Camera-type eye (tissue), 1 donor: ENCODE data around the genes PABPC1L and SYS1.

DNA sequence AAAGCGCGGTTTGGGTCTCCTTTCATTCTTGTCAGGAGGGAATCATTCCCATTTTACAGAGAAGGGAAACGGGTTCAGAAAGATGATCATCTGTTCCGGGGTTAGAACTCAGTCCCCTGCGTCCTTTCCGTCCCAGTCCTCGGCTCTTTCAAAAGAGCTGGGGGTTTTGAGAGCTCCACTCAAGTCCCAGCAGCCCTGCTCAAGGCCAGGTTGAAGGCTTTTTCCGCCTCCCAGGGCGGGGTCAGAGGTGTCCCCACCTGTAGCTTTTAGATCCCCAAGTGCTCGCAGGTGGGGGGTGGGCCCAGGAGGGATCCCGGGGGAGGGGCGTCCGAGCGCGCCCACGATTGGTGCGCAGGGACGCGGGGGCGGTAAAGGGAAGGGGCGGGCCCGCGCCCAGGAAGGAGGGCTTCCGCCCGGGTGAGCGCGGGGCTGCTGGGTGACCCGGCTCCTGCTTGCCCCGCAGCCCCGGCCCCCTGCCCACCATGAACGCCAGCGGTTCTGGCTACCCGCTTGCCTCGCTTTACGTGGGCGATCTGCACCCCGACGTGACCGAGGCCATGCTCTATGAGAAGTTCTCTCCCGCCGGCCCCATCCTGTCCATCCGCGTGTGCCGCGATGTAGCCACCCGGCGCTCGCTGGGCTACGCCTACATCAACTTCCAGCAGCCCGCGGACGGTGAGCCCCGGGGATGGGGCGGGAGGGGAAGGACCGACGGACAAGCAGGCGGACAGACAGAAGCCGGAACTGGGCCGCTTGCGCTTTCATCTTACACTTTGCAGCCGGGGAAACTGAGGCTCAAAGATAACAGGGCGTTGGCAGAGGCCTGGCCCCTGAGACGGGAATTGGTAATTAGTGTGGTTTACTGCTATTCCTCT is at the start of gene PABPC1L:
TSS of gene PABPC1L (plus strand) at position 399 of the 875 bp plus-strand sequence.
- RAMPAGE, long total RNA: no peak

GRCh38 chr20:44910537-44911181 is 799 bp downstream of the PABPC1L start:
- RAMPAGE, long total RNA: no peak

GRCh38 chr20:44979264-44979749 is 13.0 kb downstream of the STK4 start:
- RAMPAGE, long total RNA: no peak

- RAMPAGE, long total RNA: no peak
Observed at GRCh38 chr20:45000239-45000551, 33.9 kb downstream of the STK4 start.

GRCh38 chr20:45311432-45312148 is 3.5 kb upstream of the MATN4 start:
- RAMPAGE, long total RNA: no peak

- RAMPAGE, long total RNA: no peak
Observed at GRCh38 chr20:45325471-45326300, 17.6 kb upstream of the MATN4 start.

DNA sequence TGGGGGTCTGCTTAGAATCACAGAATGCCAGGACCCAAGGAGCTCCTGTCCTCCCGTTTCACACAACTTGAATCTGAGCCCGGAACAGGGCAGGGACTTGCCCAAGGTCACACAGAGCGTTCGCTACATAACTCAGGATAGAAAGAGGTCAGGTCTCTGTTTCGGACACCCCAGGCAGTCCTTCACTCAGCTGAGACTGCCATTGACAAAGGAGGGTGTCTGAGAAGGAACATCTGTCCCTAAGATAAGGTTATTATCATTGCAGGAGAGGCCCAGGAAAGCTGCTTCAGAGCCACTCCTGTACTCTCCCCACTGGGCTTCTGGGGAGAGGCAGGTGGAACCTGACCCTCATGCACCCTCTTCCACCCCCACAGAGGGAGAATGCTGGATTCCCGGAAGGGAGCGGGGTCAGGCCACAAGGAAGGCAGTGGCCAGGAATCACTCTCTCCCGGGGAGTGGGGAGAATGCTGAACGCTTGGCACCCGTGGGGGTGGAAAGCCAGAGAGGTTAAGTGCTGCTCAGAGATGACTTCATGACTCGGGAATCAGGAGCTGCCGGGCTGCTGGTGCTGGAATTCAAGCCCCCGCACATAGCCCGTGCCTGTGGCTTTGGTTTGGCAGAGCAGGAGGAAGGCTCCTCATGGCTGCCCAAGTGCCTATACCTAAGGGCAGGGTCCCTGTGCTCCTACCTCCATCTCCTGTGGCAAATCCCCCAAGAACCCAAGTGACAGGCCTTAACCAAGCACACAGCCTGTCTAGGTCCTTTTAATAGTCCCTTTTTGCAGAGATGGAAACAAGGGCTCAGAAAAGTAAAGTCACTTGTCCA is 10.6 kb downstream of the SDC4 start:
- RAMPAGE, long total RNA: no peak

DNA sequence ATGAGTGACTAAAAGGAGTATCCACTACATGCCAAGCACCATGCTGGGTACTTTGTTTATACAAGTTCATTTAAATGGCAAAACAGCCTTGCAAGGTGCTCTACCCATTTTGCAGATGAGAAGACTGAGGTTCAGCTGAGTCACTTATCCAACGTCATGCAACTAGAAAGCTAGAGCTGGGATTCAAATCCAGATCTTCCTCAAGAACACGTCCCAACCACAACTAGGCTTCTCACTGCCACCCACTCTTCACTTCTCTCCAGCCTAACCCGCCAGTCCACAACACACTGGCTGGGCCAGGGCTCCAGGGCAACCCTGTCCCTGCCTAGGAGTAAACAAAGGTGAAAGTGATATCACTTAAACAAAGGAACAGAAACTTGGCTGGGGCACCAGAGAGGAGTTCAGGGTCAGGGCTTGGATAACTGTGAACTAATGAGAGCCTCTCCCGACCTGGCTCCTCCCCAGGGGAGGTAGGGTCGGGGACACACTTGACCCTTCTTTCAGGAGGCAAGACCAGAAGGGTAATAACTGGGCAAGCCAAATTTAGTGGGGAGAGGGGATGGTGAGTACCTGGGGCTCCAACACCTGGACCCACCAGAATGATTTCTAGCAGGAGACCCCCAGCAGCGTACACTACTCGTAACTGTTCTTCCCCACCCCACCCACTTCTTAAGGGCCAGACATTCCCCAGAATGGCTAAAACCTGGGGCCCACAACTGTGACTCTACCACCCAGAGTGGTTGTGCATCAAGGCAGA is 7.8 kb downstream of the SDC4 start:
- RAMPAGE, long total RNA: no peak

DNA sequence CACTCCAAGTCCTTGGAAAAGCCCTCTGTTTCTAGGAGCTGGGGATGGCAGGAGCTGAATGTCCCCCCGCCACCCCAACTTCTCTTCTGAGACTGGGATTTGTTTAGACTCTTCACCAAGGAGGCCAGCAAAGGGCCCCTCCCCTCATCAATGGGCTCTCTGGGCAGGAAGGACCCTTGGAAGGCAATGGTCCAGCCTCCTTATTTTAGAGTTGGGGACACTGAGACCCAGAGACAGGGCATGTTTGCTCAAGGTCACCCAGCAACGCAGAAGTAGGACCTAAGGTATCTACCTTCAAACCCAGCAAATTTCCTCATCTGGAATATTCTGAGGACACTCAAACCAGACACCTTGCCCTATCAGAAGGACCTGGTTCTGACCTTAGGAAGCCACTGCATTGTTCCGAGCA is 3.6 kb downstream of the SDC4 start:
- RAMPAGE, long total RNA: no peak

DNA sequence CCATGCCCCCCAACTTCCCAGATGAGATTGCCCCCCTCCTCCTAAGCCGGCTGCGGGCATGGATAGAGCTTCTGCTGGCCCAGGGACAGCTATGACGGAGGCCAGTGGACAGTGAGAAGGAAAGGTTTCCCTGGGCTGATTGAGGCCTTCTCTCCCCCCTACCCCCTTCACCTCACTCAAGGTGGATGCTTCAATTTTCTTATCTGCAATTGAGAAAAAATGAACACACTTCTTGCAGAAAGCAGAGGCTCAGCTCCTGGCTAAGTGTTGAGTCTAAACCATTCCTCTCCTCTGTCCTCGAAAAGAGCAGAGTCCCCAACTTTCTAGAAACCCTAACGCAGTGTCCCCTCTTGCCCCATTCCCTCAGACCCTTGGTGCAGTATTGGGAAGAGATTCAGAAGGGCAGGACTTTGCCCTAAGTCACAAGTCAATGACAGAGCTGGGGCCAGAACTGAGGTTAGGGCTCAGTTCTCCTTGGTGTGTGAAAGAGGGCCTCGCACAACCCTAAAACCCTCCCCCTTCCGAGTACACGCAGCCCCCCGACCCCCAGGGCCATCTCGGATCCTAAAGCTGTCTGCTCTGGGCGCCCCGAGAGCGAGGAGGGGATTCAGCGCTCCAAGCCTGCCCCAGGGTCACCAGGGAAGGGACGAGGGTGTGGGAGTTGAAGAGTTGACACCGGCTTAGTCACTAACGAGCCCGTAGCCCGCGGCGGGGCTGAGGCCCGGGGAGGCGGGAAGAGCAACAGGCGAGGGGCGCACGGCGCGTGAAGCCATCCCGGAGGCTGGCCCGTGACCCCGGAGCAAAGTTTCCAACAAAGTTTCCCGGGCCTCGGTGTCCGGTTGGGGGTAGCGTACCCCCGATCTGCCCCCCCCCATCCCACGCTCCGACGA is 607 bp downstream of the SDC4 start:
- RAMPAGE, long total RNA: no peak

DNA sequence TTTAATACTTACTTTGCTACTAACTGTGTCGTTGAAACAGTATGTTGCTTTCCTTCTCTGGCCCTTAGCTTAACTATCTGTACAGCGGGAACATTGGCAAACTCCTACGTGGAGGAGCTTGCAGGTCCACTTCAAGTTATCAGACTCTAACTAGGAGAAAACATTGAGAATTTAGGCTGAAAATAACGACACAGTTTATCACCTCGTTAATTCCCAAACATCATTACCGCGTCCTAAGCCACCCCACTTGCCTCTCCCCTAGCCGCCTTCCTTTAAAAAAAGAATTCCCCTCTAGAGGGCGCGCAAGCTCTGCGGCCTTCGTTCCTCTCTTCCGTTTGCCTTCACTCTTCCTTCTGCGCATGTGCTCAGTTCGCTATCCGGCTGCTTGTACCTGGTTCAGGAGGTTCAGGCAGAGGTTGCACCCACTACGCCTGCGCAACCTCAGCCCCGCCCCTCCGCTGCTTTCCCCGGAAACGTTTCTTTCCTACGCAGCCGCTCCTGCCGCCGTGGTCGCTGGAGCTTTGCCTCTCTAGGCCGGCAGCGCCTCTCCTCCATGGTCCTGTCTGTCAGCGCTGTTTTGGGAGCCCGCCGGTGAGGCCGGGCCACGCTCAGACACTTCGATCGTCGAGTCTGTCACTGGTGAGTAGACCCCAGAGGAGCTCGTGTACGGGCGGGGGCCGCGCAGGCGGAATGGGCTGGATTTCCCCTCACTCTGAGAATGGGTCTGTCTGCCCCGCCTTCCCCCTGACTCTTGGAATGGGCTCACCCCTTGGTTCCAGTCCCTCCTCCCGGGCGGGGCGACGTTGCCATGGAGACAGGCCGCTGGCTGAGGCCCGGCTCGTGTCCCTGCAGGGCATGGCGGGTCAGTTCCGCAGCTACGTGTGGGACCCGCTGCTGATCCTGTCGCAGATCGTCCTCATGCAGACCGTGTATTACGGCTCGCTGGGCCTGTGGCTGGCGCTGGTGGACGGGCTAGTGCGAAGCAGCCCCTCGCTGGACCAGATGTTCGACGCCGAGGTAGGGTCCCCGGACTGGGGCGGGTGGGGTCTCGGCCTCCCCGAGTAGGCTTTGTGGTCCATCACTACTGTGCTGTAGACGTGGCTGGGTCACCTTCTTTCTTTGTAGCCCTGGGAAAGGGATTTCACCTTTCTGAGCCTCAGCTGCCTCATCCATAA is at the start of gene SYS1:
TSS of gene SYS1 (plus strand) at position 480 of the 1,175 bp plus-strand sequence.
- RAMPAGE, long total RNA: start-site peak on the minus strand centred at position 720 of the sequence, 63 bp wide, 8 reads

GRCh38 chr20:45368055-45368818 is 5.3 kb downstream of the SYS1 start:
- RAMPAGE, long total RNA: no peak

GRCh38 chr20:45465503-45466466 is 3.8 kb upstream of the WFDC2 start:
- RAMPAGE, long total RNA: no peak

DNA sequence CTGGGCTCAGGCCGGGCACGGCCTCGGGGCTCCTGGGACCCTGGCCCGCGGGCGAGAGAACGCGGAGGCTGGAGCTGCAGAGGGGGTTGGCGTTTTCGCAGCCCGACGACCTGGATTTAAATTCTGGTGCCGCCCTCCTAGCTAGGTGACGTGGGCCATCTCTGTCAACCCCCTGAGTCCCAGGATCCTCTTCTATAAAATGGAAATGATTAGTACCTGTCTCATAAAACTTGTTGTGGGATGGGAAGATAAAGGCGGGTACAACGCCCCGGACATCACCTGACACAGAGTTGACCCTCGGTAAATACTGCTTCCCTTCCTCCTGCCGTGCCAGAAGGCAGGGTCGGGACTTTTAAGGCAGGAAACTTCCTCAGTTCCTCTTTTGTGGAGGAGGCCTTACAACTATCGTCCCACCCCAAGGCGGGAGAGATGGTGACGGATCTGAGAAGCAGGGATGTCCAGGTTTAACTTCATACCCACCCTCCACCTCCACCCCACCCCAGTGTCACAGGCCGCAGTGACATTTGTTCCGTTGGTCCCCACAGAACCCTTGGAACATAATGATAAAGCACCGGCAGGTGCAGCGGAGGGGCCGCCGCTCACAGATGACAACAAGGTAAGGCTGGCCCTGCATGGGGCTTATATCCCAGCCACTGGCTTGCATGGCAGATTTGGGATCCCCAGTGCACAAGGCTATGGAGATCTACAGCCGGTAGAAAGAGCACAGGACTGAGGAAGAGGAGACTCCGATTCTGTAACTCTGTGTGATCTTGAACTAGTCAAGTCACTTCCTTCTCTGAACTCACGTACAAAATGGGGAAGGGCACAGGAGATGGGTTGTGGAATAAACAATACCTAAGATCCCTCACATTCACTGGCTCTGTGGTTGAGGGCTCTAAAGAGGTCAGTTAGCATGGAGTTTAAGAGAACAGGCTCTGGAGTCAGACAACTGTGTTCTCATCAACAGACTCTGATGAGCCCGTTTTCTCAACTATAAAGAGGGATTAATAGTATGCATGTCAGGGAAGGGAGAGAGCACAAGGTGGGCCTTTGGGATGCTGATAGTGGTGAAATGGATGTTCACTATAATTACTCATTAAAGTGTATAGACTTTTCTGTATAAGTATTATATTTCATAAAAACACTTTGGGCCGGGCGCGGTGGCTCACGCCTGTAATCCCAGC is 770 bp downstream of the DNTTIP1 start:
- RAMPAGE, long total RNA: no peak

DNA sequence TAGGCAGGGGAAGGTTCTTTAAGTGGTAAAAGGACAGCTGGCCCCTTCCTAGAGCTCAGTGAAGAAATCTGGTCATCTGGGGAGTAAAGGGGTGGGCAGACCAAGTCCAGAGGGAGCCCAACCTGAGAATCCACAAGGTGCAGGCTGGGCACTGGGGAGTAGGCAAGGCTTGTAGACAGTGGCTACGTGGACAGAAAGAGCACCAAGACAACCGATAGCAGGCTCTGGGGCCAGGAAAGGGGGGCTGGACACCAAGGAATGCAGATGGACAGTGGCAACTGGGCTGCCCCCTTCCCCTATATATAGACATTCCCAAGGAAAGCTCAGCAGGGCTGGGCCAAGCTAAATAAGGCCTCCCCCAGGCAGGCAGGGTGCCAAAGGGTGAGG is 1.4 kb upstream of the TNNC2 start:
- RAMPAGE, long total RNA: no peak

GRCh38 chr20:45882707-45883346 is 1.8 kb downstream of the ZSWIM1 start:
- RAMPAGE, long total RNA: no peak

- RAMPAGE, long total RNA: no peak
Observed at GRCh38 chr20:45892148-45892634, 1.1 kb downstream of the CTSA start.

GRCh38 chr20:45906053-45906400 is 5.9 kb downstream of the PLTP start:
- RAMPAGE, long total RNA: no peak

DNA sequence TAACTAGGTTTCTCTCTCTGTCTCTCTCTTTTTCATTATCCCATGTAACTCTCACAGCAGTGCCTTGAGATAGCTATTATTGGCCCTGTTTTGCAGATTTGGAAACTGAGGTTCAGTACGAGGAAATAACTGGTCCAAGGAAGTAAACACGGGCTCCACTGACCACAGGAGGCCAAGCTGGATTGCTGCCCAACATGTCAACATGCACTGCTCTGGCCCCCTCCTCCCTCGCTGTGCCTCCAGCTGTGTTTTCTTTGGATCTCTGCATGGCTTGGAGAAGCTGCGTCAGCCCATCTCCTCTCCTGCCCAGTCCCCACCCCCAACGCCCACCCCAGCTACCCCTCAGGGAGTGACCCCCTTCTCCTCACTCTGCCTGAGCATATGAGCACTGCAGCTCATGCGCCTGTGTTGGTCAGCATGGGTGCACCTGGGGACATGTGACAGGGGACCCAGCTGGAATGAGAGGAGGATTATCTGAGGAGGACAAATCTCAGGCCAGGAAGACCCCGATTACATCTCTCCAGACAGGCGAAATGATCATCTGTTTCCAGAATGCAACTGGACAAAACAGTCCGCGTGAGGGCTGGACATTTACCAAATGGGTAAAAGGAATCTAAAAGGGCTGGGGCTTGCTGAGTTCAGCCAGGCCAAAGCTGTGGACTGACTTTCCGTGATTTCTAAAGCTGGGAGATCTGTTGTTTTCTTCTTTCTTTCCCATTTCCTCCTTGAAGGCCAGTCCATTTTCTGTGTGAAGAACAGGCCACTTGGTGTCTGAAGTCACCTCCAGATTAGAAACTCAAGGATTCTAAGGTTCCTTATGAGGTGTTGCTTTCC is 7.9 kb upstream of the PLTP start:
- RAMPAGE, long total RNA: no peak

DNA sequence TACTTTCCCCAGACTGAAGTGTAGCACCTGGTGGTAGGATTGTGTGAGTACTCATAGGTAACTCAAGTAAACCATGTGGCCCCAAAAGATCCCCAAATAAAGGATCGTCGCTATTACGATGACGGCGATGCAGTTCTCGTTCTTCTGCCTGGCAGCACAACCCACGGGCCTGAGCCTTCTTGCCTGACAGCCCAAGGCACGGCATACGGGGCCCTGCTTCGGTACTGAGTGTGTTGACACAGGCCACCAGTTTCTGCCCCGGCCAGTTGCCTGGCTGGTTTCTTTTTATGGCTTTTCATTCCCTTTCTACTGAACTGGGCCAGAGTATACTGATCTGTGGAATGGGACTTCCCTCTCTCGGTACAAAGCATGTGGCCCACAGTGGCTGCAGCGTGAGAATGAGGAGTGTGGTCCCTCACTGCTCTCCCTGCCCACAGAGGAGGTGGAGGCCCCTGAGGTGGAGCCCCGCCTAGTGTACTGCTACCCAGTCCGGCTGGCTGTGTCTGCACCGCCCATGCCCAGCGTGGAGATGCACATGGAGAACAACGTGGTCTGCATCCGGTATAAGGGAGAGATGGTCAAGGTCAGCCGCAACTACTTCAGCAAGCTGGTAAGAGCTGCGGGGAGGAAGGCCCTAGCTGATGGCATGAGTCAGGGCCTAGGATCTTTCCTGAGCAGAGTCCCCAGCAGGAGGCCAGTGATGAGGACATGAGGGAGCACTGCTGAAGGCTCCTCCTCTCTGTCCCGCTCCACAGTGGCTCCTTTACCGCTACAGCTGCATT is 11.0 kb downstream of the PCIF1 start:
- RAMPAGE, long total RNA: no peak